SK-N-SH (cell line): ENCODE measurements around the gene ZNF184.

DNA sequence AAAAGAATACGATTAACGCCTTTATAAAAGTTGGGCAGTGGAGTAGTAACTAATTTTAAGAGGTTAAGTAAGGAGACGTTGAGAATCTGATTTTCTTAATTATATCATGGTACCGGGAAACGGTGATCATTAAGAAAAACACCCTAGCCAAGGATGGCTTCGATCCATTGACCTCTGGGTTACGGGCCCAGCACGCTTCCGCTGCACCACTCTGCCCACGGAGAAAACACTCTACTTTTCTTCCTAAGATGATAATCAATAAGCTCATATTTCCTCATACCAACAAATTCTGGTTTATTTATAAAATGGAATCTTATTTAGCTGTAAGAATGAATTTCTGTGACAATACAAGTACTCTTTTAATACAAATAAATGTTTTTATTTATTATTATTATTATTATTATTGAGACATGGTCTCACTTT is 8.4 kb downstream of the POM121L2 start:
- RRBS = no CpG with 5 or more reads among the region's 10 CpGs
CAGE:
- cytosol, long polyA plus RNA = no peak
- long polyA plus RNA = no peak
- nucleus, long polyA plus RNA = no peak

- RRBS = 2% methylated on average over 11 of the region's 57 CpGs
CAGE:
- cytosol, long polyA plus RNA = no peak
- long polyA plus RNA = no peak
- nucleus, long polyA plus RNA = no peak
Observed at GRCh38 chr6:27472605-27473439, at the start of gene ZNF184. Gene ZNF184 (minus strand): TSS chr6:27473105.

DNA sequence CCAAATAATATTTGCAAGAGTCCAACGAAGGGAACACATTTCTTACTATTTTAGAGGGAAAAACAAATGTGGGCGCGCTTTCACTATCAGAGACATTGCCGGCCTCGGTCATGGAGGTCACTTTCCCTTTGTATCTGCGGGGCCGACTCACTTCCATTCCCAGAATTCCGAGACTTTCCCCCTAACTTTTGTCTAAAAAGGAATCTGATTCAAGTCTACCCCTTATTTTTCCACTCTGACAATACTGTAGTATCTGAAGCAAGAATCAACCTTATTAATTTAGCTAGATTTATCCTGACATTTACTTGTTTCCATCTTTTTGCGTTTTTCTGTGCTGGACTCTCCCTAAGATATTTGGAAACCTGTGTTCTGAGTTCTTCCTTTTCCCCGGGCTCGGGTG is 71.8 kb upstream of the ZNF184 start:
- RRBS = no CpG with 5 or more reads among the region's 11 CpGs
CAGE:
- cytosol, long polyA plus RNA = no peak
- long polyA plus RNA = no peak
- nucleus, long polyA plus RNA = no peak

GRCh38 chr6:27618223-27618440 is 145.2 kb upstream of the ZNF184 start:
- RRBS = no CpG with 5 or more reads among the region's 7 CpGs
CAGE:
- cytosol, long polyA plus RNA = no peak
- long polyA plus RNA = no peak
- nucleus, long polyA plus RNA = no peak

GRCh38 chr6:27680293-27680709 is 127.4 kb downstream of the H2BC13 start:
- RRBS = no CpG with 5 or more reads among the region's 25 CpGs
CAGE:
- cytosol, long polyA plus RNA = no peak
- long polyA plus RNA = no peak
- nucleus, long polyA plus RNA = no peak

- RRBS = no CpG with 5 or more reads among the region's 11 CpGs
CAGE:
- cytosol, long polyA plus RNA = no peak
- long polyA plus RNA = no peak
- nucleus, long polyA plus RNA = no peak
Observed at GRCh38 chr6:27681057-27681303, 126.7 kb downstream of the H2BC13 start.

DNA sequence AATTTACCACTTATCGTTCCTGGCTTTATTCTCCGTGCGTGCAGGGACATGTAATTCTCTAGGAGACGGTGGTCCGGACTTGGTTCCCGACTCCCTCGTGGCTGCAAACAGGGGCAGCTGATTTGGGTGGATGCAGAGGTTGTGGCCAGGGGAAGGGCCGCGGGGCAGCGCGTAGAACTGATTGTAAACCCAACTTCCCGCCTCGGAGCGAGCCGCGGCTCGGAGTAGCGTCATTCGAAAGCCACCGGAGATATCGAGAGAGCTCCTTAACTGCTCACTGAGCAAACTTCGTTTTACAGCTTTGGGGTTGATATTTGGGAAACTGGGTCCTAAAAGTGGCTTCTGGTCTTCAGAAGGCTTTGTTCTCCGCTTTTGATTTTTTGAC is 17.5 kb upstream of the ZSCAN9 start:
- RRBS = no CpG with 5 or more reads among the region's 23 CpGs
CAGE:
- cytosol, long polyA plus RNA = no peak
- long polyA plus RNA = no peak
- nucleus, long polyA plus RNA = no peak

DNA sequence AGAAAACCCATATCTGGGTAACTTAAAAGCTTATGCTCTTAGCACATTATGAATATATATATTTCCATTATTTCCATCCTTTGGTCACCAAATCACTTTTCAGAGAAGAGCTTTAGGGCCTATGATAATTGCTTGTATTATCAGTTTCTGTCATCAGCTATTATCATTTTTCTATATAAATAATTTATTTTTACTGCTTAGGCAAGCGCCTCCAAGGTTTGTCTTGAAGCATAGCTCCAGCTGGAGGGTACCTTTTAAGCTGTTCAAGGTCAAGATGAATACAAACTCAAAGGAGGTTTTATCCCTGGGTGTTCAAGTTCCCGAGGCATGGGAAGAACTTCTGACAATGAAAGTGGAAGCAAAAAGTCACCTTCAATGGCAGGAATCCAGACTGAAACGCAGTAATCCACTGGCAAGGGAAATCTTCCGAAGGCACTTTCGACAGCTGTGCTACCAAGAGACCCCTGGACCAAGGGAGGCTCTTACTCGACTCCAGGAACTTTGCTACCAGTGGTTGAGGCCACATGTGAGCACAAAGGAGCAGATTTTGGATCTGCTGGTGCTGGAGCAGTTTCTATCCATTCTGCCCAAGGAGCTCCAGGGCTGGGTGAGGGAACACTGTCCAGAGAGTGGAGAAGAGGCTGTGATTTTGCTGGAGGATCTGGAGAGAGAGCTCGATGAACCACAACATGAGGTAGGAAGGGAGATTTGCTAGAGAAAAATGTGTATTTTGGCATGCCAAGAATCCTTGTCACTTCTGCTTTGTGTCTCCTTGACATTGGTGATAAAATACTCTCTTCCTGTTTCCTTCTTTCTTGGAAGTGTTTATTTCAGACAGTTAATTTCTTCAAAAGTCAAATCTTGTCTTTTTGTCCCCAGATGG is 2.0 kb downstream of the ZSCAN9 start:
- RRBS = no CpG with 5 or more reads among the region's 7 CpGs
CAGE:
- cytosol, long polyA plus RNA = no peak
- long polyA plus RNA = no peak
- nucleus, long polyA plus RNA = no peak

DNA sequence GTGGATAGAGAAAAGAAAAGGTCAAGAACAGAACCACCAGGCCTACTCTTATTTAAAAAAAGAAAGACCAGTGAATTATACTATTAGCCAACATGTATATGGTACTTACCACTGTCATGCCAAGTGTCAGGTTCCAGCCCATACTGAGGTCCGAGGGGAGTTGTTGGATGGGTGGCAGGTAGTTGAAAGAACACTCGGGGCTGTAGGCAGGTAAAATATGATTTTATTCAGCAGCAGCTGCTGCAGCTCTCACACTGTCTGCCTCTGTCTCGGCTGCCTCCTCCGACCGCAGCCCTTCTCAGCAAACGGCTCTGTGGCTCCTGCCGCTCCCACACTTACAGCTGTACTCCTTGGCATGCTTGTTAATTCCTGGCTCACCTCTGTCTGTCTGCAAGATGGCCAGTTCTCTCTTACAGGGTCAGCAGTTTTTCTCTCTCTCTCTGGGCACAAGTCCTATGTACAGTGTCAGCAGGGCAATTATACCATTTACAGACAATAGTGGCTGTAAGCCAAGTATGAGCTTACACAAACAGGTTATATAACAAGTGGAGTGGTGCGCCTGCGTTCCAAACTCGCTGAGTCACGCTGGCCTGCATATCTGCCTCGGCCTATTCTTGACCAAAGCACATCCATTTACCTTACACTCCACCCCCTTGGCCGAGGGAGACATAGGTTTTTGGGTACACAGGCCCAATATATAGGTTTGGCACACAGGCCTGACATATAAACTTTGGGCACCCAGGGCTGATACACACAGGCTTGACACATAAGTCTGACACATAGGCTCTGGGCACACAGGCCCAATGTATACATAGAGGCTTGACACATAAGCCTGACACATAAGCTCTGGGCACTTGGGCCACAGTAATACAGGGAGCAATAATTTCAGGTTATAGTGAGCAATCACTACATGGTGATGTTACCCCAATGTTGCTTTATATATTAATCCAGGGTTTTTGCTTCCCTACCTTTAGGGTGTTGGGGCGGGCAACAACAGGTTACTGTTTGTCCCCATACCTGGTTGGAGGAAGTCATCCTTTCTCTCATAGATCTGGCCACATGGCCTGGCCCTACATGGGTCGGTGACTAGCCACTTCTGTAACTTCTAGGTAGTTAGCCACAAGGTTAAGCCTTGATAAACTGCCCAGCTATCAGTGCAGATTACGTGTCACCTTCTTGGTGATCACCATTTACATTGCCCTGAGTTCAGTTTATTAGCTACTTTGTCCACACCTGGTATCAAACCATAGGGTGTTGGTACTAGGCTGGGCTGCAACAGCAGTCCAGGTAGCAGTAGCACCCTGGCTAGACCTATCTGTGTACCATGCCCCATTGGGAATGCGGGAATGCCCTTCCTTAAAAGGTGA is 4.5 kb downstream of the ZKSCAN3 start:
- RRBS = no CpG with 5 or more reads among the region's 17 CpGs
CAGE:
- cytosol, long polyA plus RNA = no peak
- long polyA plus RNA = no peak
- nucleus, long polyA plus RNA = no peak

- RRBS = no CpG with 5 or more reads among the region's 5 CpGs
CAGE:
- cytosol, long polyA plus RNA = no peak
- long polyA plus RNA = no peak
- nucleus, long polyA plus RNA = no peak
Observed at GRCh38 chr6:28372081-28372519, 22.4 kb downstream of the ZKSCAN3 start.

- RRBS = 32% methylated on average over 5 of the region's 32 CpGs
CAGE:
- cytosol, long polyA plus RNA = no peak
- long polyA plus RNA = no peak
- nucleus, long polyA plus RNA = no peak
Observed at GRCh38 chr6:28382992-28384061, 16.2 kb downstream of the ZSCAN12 start.

DNA sequence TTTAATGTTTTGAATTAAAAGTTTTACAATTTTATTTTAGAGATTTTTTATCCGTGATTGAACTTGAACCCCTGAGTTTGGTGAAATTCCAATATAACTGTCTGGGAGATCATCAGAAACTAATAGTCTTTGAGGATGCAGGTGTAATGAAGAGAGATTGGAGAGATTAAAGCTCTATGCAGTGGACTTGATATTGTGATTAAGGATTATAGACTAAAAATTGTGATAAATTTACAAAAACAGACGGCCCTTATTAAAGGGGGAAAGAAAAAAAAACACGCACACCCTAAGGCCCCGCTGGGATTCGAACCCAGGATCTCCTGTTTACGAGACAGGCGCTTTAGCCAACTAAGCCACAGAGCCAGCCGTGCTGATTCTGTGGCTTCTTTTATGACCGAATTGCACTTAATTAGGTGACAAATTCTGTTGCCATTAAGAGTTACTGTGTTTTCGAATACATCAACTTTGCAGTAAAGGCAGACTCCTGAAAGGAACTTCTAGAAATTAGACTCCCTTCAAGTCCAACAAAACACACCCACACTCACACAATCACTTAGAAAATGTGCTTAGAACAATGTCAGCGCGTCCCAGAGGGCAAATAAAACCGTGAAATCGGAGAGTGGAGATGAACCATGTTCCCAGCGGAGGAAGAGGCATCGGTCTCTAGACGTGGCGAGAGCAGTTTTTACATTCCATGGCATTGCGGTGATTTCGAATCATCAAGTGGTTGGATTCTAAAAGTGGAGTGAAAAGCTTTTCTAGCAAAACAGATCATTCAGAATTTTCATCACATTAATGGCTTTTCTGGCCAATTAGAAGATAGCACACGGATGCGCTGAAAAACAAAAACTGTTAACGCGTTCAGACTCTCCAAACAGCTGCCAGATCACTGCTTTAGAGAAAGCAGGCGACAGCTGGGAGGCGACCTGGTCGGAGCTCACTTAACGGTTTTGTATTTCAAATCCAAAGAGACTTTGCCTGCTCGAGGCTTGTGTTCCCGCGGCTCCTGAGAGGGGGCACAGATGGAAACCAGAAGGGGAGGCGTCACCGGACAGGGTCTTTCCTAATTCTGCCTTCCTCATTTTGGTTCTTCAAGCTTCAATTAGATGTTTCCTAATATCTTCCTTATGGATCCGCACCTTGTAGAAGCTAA is 61.2 kb upstream of the SCAND3 start:
- RRBS = no CpG with 5 or more reads among the region's 34 CpGs
CAGE:
- cytosol, long polyA plus RNA = no peak
- long polyA plus RNA = no peak
- nucleus, long polyA plus RNA = no peak

GRCh38 chr6:28693965-28694417 is 106.9 kb upstream of the SCAND3 start:
- RRBS = no CpG with 5 or more reads among the region's 20 CpGs
CAGE:
- cytosol, long polyA plus RNA = no peak
- long polyA plus RNA = no peak
- nucleus, long polyA plus RNA = no peak

DNA sequence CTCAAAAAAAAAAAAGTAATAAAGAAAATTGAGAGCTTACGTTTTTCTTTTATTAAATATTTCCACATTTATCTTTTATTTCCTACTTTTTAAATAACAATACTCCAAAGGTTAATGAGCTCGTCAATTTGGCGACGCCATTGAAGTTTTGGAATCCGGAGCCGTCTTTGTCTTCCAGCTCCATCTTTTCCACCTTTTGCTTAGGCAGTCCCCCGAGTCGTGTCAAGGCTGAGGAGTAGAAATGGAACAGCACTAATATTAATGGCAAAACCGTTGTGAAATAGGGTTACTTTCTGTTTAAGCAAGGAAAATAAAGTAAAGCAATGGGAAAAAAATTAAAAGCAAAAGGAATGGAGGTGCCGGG is 85.7 kb downstream of the TRIM27 start:
- RRBS = no CpG with 5 or more reads among the region's 10 CpGs
CAGE:
- cytosol, long polyA plus RNA = no peak
- long polyA plus RNA = no peak
- nucleus, long polyA plus RNA = no peak

DNA sequence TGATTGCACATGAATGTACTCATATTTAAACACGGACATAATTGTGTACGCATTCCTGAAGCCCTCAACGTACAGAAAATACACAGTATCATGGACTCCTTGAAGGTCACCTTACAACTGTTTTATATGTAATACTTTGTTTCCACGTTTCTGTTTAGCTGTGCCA is 1.4 kb downstream of the TRIM27 start:
- RRBS = no CpG with 5 or more reads among the region's 4 CpGs
CAGE:
- cytosol, long polyA plus RNA = no peak
- long polyA plus RNA = no peak
- nucleus, long polyA plus RNA = no peak

GRCh38 chr6:28953455-28954292 is 29.9 kb upstream of the TRIM27 start:
- RRBS = no CpG with 5 or more reads among the region's 26 CpGs
CAGE:
- cytosol, long polyA plus RNA = no peak
- long polyA plus RNA = no peak
- nucleus, long polyA plus RNA = no peak

- RRBS = no CpG with 5 or more reads among the region's 6 CpGs
CAGE:
- cytosol, long polyA plus RNA = no peak
- long polyA plus RNA = no peak
- nucleus, long polyA plus RNA = no peak
Observed at GRCh38 chr6:29633626-29633970, 615 bp upstream of the GABBR1 start.

DNA sequence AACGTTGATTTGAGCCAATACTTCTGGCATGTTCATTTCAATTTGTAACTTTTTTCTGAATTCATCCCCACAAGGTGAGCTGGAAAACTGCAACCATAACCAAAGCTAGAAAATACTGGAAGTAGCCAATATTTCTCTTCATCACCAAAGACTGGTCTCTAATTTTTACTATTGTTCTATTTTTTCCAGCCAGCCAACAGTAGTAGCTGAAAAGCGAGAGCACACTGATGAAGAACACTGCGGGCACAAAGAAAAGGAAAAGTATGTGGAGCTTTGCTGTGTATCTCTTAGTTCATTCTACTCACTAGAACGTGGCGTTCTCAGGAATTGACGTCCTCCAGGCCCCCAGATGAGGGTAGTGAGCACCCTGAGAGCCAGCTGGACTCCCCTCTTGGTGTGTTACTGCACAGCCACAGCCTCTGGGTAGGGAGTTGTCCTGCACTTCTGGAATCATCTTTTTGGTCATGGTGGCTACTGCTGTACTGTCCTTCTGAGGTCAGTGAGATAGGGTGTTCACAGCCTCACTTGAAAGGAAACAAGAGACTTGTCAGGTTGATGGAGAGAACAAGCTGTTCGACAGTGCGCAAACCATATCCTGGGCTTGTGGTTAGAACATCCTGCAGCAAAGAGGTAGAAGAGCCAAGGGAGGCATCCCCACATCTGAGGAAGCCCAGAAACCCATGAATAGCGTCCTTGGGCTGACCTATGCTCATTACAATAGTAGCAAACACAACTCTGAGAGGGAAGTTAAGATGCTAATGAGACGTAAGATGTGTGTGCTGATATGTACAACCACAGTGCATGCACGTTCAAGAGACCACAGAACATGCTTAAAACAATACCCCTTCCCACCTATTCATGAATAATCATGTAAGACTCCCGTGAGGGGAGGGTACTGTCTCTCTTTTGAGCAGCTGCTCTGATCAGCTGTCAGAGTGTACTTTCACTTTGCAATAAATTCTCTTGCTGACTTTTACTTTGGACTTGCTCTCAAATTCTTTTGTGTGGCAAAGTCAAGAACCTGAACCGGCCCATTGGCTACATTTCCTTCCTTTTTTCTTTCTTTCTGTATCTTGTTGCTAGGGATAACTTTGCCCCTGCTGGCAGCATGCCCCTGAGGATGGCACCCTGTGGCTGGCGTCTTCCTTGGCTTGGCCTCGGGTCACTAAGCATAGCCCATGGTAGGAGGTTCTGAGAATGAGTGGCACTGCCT is 14.6 kb upstream of the HLA-F start:
- RRBS = no CpG with 5 or more reads among the region's 15 CpGs
CAGE:
- cytosol, long polyA plus RNA = no peak
- long polyA plus RNA = no peak
- nucleus, long polyA plus RNA = no peak

GRCh38 chr6:29763607-29764074 is 40.4 kb downstream of the HLA-F start:
CAGE:
- cytosol, long polyA plus RNA = no peak
- long polyA plus RNA = no peak
- nucleus, long polyA plus RNA = no peak

DNA sequence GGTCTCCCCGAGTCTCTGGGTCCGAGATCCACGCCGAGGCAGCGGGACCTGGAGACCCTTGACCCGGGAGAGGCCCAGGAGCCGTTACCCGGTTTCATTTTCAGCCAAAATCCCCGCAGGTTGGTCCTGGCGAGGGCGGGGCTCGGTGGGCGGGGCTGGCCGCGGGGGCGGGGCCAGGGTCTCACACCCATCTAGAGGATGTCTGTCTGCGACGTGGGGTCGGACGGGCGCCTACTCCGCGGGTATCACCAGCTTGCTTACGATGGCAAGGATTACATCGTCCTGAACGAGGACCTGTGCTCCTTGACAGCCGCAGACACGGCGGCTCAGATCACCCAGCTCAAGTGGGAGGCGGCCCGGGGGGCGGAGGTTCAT is 34.9 kb upstream of the HLA-G start:
- RRBS = 7% methylated on average over 4 of the region's 32 CpGs
CAGE:
- cytosol, long polyA plus RNA = no peak
- long polyA plus RNA = no peak
- nucleus, long polyA plus RNA = no peak